PC-3 (cell line): ENCODE results near the genes PHTF1 and SYT6.

DNA sequence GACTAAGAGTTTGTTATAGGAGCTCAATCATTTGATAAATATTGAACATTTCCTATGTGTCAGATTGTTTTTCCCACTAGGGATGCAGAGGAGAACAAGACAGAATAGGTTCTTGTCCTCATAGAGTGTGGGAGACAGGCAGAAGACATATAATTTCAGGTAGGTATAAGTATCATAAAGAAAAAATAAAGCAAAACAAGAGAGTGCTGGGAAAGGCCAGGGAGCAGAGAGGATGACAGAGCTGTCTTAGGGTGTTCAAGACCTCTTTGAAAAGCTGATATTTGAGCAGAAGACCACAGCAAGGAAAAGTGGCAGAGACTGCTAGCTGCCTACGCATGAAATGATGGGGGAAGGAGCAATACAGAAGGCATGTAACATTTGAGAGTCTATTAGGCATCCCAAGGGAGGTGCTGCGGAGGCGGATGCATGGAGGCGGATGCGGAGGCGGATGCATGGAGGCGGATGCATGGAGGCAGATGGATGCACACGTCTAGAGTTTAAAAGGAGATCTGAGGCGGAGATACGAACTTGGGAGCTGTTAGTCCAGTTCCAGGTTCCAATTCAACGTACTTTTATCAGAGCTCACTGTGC lies 888 bp upstream of the DDX20 start:
- RAMPAGE, long total RNA: no peak

GRCh38 chr1:111967966-111968375 lies 21.5 kb downstream of the KCND3 start:
- RAMPAGE, long total RNA: no peak

DNA sequence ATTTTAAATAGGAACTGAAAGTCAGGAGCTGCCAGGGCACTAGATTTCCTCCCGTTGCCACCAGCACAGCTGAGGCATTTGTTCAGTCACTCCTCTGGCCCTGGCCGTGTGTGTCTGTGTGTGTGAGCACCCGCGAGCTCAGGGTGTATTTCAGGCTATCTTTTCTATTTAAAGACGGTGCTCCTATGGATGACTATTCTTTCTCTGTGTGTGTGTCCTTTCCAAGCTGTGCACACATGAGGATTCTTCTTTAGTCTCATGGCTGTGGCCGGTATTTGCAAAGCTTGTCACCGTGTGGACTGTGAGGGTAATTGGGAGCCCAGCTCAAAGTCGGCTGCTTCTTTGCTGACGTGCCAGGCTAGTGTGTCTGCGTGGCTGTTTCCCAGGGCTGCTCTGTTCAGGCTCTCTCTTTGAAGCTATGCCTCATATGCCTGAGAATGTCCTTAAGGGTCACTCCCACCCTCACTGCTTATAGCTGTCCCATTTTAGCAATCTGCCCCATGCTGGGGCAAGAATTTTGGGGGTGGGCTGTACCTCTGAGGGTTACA lies 3.1 kb upstream of the KCND3 start:
- RAMPAGE, long total RNA: no peak

DNA sequence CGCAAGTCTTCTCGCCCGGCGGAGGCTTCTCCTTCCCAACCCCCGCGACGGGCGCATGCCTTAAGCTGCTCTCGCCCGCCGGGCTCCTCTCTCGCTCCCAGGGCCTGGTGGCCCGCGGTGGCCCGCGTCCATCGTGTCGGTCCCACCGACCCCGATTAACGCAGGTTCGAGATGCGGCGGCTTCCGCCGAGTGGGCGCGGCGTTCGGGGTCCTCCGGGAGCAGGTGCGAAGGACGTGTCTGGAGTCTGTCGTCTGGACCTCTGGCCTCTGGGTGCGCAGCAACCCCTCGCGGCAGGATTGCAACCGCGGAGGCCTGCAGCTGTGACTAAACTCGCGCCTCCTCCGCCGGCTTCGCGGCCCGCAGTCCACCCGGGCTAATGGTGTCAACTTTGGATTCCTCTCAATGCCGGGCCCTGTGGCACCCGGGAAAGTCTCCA lies 25.5 kb downstream of the TAFA3 start:
- RAMPAGE, long total RNA: no peak

- RAMPAGE, long total RNA: no peak
Observed at GRCh38 chr1:112825562-112825997, 106.9 kb downstream of the TAFA3 start.

GRCh38 chr1:112849362-112849588 lies 106.7 kb downstream of the SLC16A1 start:
- RAMPAGE, long total RNA: no peak

- RAMPAGE, long total RNA: no peak
Observed at GRCh38 chr1:112854603-112855037, 101.4 kb downstream of the SLC16A1 start.

DNA sequence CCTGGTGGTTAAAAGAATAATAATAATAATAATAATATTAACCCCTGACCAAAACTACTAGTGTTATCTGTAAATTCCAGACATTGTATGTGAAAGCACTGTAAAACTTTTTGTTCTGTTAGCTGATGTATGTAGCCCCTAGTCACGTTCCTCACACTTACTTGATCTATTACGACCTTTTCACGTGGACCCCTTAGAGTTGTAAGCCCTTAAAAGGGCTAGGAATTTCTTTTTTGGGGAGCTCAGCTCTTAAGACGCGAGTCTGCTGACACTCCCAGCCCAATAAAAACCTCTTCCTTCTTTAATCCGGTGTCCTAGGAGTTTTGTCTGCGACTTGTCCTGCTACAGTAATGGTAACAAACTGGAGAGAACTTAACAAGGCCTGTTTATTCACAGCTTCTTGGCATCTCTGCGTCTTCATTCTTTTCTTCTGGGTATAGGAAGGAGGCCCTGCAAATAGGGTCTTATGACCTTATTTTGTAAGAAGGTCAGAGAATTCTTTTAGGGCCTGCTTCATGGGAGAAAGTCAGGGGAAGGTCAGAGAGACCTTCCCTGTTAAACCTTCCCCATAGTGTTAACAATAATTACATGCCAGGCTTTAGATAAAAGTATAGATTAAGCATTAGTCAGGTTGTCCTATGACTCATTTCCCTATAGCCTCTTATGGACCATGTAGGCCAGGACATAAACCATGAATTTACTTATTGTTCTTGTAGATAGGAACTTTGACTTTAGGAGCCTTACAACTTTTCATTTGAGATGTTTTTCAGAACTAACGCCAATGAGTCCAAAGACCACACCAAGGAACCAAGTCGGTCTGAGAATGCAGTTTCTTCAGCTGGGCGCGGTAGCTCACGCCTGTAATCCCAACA lies 86.9 kb downstream of the SLC16A1 start:
- RAMPAGE, long total RNA: no peak

DNA sequence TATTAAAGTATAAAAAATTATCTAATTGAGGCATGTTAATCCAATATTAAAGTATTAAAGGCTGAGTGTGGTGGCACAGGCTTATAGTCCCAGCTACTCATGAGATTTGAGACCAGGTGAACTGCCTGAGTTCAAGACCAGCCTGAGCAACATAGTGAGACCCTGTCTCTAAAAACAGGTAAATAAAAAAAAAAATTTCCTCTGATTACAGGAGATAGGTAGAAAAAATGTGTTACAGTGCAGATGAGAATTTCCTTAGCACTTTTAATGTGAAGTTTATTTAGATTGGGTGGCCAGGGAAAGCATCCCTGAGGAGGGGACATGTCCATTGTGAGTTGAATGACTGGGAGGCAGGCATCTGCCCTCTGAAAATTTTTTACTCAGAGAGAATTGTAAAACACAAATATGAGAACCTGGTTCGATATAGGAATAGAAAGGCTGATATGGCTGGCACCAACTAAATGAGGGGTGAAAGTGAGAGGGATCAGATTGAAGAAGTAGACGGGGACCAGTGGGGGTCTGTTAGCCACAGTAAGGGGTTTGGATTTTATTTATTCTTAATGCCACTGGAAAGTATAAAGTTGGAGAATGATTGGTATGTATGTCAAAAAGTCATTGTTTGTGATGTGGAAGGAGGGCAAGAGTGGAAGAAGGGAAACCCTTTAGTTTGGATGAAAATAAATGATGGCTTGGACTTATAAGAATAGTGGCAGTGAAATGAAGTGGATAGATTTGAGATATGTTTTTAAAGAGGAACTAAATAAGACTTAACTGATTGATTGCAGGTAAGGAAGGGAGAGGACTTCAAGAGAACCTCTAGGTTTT lies 16.5 kb downstream of the MAGI3 start:
- RAMPAGE, long total RNA: no peak

GRCh38 chr1:113419037-113419685 lies 28.8 kb downstream of the MAGI3 start:
- RAMPAGE, long total RNA: no peak

DNA sequence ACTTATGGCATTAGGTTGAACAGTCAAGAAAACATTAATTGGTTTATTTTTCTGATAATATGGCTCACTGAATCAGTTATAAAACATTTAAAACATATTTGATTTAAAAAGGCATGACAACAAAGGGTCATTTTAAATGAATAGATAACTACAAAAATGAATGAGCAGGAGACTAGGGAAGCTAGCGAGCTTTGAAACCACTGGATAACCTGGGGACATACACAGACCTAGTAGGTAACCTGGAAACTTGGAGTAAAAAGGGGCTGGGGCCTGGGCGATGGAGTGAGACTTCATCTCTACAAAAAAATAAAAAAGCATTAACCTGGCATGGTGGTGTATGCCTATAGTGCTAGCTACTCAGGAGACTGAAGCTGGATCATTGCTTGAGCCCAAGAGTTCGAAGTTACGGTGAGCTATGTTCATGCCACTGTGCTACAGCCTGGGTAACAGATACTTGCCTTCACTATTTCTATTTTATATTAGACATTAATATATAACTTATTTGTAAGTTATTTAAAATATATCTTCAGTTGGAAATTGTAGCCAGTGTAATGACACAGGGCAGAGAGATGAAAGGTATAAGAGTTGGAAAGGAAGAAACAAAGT lies 40.6 kb downstream of the MAGI3 start:
- RAMPAGE, long total RNA: no peak

GRCh38 chr1:113506371-113507122 lies 116.2 kb downstream of the MAGI3 start:
- RAMPAGE, long total RNA: no peak

GRCh38 chr1:113706577-113707299 lies 52.5 kb downstream of the PHTF1 start:
- RAMPAGE, long total RNA: no peak

- RAMPAGE, long total RNA: no peak
Observed at GRCh38 chr1:113759350-113760484, at the start of gene PHTF1. Gene PHTF1, minus strand, starts transcription at chr1:113759486.

DNA sequence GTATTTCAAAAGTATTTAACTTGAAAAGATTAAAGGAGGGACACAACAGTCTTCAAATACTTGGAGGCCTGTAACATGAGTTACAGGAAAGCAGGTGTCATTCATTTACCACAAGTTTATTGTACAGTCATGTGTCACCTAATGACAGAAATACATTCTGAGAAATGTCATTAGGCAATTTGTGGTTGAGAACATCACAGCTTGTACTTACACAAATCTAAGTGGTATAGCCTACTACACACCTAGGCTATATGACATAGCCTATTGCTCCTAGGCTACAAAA lies 24.8 kb upstream of the PHTF1 start:
- RAMPAGE, long total RNA: no peak

GRCh38 chr1:113869610-113869991 lies 17.8 kb downstream of the BCL2L15 start:
- RAMPAGE, long total RNA: no peak

DNA sequence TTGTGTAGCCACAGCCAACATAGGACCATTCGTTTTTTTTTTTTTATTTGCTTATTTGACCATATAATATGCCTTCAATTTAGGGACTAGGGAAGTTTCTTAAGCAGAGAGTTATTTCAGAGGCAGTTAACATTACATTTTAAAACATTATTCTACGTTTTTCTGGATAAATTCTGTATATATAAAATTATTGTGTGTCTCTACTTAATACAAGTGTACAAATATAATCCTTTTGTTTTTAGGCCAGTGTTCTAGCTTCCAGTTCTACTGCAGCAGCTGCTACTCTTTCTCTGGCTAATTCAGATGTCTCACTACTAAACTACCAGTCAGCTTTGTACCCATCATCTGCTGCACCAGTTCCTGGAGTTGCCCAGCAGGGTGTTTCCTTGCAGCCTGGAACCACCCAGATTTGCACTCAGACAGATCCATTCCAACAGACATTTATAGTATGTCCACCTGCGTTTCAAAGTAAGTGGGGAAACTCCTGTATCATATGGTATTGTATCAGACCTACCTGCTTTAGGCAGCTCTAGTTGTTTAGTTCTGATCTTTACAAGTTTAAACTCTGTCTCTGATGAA lies 21.4 kb upstream of the OLFML3 start:
- RAMPAGE, long total RNA: no peak

DNA sequence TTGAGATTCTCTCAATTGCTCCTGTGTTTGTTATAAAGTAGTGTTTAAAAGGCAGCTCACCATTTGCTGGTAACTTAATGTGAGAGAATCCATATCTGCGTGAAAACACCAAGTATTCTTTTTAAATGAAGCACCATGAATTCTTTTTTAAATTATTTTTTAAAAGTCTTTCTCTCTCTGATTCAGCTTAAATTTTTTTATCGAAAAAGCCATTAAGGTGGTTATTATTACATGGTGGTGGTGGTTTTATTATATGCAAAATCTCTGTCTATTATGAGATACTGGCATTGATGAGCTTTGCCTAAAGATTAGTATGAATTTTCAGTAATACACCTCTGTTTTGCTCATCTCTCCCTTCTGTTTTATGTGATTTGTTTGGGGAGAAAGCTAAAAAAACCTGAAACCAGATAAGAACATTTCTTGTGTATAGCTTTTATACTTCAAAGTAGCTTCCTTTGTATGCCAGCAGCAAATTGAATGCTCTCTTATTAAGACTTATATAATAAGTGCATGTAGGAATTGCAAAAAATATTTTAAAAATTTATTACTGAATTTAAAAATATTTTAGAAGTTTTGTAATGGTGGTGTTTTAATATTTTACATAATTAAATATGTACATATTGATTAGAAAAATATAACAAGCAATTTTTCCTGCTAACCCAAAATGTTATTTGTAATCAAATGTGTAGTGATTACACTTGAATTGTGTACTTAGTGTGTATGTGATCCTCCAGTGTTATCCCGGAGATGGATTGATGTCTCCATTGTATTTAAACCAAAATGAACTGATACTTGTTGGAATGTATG lies 4.9 kb upstream of the OLFML3 start:
- RAMPAGE, long total RNA: no peak

GRCh38 chr1:113975676-113976958 lies 3.2 kb upstream of the OLFML3 start:
- RAMPAGE, long total RNA: no peak

GRCh38 chr1:114153353-114154153 lies at the start of gene SYT6:
Gene SYT6, minus strand, starts transcription at chr1:114153869.
- RAMPAGE, long total RNA: no peak